Measurements from ENCODE around the genes B9D1, RNF112, DHRS7B and KCNJ18.

GRCh38 chr17:18253237-18253488, 5.4 kb downstream of the FLII start:
- PRO-cap = no peak
- RAMPAGE, long total RNA, 2 experiments = no peak in any of the 2 experiments

DNA sequence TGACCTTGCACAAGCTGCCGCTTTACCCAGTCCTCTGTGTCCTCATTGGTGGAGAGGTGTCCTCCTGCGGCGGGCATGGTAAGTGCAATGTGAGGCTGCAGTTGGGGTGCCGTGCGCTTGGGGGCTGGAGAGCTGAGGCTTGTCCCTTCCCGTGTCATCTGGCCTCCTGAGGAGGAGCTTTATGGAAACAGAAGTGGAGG, 5.0 kb downstream of the SMCR8 start:
- PRO-cap = no peak
- RAMPAGE, long total RNA, 2 experiments = no peak in any of the 2 experiments

GRCh38 chr17:18362399-18363094, 803 bp downstream of the SHMT1 start:
- PRO-cap = unidirectional peak, plus-strand start at chr17:18362815
- RAMPAGE, long total RNA, 2 experiments = no peak in any of the 2 experiments

GRCh38 chr17:18969194-18970106, 17.5 kb downstream of the SLC5A10 start:
- PRO-cap = no peak
- RAMPAGE, long total RNA, 2 experiments = no peak in any of the 2 experiments

DNA sequence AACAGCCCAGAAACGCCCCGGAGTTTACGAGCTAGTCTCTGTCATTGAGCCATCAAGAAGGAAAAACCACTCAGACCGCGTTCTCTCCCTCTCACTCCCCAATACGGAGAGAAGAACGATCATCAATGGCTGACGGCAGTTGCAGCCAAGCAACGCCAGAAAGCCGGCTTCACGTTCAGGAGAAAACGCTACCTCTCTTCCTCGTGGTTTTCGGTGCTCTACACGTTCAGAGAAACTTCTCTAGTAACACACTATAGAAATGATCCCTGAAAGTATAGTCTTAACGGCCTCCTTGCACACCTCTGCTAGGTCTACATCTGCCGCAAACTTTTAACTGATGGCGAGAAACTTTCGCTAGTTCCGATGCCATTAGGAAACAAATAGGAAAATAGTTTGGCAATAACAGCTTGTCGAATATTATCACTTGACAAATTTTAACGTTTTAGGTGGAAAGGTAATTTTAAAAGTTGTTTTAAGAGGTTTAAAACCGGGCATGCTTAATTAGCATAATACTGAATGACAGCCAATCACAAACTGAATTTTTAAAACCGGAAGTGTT, 47.1 kb upstream of the EPN2 start:
- PRO-cap = no peak
- RAMPAGE, long total RNA, 2 experiments = no peak in any of the 2 experiments

- PRO-cap = bidirectional peak, plus-strand start at chr17:19363094, minus-strand start at chr17:19362941
- RAMPAGE, long total RNA, 2 experiments = no peak in any of the 2 experiments
Observed at GRCh38 chr17:19362061-19363299, at the start of gene B9D1. Gene B9D1 (minus strand): TSS chr17:19362723.

DNA sequence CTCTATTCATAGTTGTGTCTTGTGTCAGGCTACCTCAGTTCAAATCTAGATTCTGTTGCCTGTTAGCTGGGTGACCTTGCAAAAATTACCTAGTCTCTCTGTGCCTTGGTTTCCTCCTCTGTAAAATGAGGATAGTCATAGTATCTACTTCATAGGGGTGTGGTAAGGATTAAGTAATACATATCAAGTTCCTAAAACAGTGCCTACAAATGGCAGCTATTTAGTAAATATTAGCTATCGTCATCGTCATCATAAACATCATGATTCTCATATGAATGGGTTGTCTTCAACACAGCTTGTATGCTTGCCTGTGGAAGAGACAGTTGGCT, 2.0 kb upstream of the MFAP4 start:
- PRO-cap = no peak
- RAMPAGE, long total RNA, 2 experiments = no peak in any of the 2 experiments

GRCh38 chr17:19410826-19411611, at the start of gene RNF112:
Gene RNF112 (plus strand): TSS chr17:19411232.
- PRO-cap = no peak
- RAMPAGE, long total RNA, 2 experiments = no peak in any of the 2 experiments

- PRO-cap = no peak
- RAMPAGE, long total RNA, 2 experiments = no peak in any of the 2 experiments
Observed at GRCh38 chr17:19905036-19905467, 37.3 kb upstream of the ULK2 start.

GRCh38 chr17:20090977-20092394, 82.3 kb downstream of the SPECC1 start:
- PRO-cap = no peak
- RAMPAGE, long total RNA, 2 experiments = no peak in any of the 2 experiments

GRCh38 chr17:20095058-20095776, 86.1 kb downstream of the SPECC1 start:
- PRO-cap = unidirectional peak, plus-strand start at chr17:20095535
- RAMPAGE, long total RNA, 2 experiments = no peak in any of the 2 experiments

GRCh38 chr17:20189037-20189865, 180.1 kb downstream of the SPECC1 start:
- PRO-cap = no peak
- RAMPAGE, long total RNA, 2 experiments = no peak in any of the 2 experiments

GRCh38 chr17:20840339-20840929, 202.4 kb downstream of the USP22 start:
- PRO-cap = no peak
- RAMPAGE, long total RNA, 2 experiments = no peak in any of the 2 experiments

DNA sequence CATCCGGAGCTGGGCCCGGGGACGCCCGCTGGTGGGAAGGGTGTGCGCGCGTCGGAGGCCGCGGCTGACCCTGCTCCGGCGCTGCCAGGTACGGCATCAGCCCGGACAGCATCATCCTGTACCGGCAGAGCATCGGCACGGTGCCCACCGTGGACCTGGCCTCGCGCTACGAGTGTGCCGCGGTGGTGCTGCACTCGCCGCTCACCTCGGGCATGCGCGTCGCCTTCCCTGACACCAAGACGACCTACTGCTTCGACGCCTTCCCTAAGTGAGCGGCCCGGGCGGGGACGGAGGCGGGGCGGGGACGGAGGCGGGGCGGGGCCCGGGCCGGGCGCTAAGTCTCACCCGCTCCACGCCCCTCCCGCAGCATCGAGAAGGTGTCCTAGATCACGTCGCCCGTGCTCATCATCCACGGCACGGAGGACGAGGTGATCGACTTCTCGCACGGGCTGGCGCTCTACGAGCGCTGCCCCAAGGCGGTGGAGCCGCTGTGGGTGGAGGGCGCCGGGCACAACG, 199.1 kb downstream of the USP22 start:
- PRO-cap = no peak
- RAMPAGE, long total RNA, 2 experiments = no peak in any of the 2 experiments

- PRO-cap = no peak
- RAMPAGE, long total RNA, 2 experiments = no peak in any of the 2 experiments
Observed at GRCh38 chr17:20992862-20993558, 49.8 kb downstream of the USP22 start.

GRCh38 chr17:21126481-21127965, at the start of gene DHRS7B:
Gene DHRS7B (plus strand): TSS chr17:21126964.
- PRO-cap = bidirectional peak, plus-strand start at chr17:21126994, minus-strand start at chr17:21126880; bidirectional peak, plus-strand start at chr17:21127465, minus-strand start at chr17:21127425
- RAMPAGE, long total RNA, 2 experiments = start-site peak on the plus strand in 2 of 2 experiments, at chr17:21126960-21126972 at its widest, 62 to 219 reads per replicate

DNA sequence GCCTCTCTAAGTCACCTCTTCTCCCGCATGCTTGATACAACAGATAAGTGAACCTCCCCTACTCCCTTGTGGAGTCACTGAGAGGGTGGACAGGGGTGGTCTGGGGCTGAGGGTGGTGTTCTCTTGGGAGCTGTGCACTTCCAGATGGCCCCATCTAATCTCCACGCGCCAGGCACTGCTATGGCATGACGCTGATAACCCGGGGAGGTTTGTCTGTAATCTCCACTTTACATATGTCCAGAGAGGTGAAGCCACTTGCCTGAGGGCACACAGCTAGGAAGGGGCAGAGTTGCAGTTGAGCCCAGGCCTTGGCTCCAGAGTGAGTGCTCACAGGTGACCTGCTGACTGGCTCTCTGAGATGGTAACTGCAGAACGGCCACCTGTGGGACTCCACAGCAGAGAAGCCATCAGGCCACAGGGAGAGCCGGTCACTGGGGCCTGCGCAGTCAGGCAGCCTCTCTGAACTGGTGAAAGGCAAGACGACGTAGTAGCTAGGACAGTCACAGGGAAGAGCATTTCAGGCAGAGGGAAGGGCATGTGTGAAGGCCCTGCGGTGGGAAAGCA, 10.2 kb downstream of the MAP2K3 start:
- PRO-cap = no peak
- RAMPAGE, long total RNA, 2 experiments = no peak in any of the 2 experiments

- PRO-cap = no peak
- RAMPAGE, long total RNA, 2 experiments = no peak in any of the 2 experiments
Observed at GRCh38 chr17:21300213-21300717, 15.8 kb downstream of the MAP2K3 start.

DNA sequence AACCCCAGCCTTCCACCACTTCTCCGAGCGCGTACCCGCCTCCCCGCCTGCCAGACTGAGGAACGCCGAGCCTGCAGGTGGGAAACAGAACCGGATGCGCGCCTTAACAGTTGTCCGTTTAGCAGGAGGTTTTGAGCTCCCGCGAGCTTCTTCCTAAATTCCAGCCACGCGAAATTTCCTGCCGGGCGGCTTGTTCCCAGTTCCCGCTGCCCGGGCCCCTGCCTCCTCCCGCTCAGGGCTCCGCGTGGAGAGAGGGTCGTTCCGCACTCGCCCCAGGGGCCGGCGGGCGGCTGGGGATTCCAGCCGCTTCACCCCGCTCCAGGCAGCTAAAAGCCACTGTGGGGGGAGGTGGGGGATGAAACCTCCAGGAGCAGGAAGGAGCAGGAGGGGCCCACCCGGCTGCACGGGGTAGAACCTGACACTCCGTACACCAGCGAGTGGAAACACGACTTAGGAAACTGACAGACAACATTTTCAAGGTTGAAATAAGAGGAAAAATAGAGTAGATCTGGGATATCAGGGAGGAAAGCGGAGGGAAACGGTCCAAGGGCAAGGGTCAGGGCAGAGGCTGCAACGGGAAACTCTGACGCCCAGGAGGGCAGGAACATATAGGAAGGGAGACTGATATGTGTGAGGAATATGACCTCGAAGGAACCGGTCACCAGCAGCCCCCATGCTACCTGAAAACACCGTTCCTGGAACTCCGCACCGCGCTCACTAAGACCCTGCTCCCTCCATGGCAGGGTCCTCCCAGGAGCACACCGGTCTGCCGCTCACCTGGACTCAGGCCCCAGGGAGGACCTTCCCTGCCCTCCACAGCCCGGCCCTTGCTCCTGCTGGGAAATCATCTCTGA, 88.0 kb downstream of the KCNJ12 start:
- PRO-cap = no peak
- RAMPAGE, long total RNA, 2 experiments = no peak in any of the 2 experiments

DNA sequence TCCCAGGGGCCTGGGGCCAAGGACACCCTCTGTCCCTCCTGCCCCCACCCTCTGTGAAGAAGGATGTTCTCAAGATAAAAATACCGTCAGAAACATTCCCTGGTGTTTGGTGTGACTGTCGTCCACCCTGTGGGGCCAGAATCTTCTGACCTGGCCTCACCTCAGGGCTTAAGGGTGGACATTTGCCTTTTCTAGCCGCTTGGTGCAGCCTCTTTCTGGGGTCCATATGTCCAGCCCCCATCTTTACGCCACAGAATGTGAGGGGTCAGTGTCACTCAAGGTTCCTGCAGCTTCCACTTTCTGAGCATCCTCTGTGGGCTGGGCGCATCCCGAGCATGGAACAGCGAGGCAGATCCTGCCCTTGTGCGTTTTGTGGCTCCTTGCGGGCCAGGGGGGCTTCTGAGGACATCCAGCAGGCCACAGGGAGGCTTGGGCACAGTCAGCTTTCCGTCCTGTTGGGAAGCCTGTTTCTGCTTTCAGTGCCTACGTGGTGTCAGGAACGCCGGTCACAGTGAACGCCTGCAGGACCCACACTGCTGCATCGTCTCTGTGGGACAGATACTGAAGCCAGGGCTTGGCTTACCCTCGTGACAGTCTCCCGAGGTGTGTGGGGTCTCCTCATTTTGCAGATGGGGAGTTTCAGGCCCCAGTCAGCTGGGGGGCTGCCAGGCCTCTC, at the start of gene KCNJ18:
TSS of gene KCNJ18 (plus strand) at position 412 of the 676 bp plus-strand sequence.
- PRO-cap = no peak
- RAMPAGE, long total RNA, 2 experiments = no peak in any of the 2 experiments

Measured in breast epithelium (tissue), 2 donors.